ENCODE data around the genes GPR87 and P2RY1.

GRCh38 chr3:150770521-150771013 lies 7.6 kb upstream of the SIAH2 start:
- PRO-cap, result no peak
- RAMPAGE, long total RNA, 4 experiments, result no peak in any of the 4 experiments

DNA sequence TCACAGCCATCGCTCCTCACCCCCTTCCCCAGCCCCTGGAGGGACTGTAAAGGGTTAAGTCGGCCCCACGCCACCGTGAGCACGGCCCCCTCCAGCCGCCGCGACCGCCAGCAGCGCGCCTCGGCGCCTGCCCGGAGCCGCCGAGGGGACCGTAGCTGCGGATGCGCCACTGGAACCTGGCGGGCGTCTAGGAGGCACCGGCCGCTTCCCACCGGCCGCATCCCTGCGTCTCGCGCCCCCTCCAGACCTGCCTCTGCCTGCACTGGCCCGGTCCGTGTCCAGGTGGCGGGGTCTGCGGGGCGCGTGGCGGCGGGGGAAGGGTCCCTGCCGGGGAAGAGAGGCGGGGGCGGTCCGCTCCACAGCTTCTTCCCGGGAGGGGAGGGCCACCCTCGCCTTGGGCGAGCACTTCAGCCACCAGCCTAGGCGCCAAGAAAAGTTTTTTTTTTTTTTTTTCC lies 608 bp downstream of the MED12L start:
- PRO-cap, result no peak
- RAMPAGE, long total RNA, 4 experiments, result no peak in any of the 4 experiments

DNA sequence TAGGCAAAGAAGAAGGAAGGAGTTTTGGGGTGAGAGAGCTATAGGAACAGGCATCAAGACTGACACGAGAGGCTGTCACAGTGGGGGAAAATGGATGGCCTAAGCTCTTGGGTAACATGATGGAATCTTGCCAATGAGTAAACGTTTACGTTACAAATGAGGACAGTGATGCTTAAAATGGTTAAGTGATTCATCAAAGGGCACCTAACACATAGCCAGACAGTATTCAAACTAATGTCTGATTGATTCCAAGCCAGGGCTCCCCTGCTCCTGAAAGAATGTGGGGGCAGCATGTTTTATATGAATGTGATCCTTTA lies 23.2 kb upstream of the GPR171 start:
- PRO-cap, result no peak
- RAMPAGE, long total RNA, 4 experiments, result no peak in any of the 4 experiments

DNA sequence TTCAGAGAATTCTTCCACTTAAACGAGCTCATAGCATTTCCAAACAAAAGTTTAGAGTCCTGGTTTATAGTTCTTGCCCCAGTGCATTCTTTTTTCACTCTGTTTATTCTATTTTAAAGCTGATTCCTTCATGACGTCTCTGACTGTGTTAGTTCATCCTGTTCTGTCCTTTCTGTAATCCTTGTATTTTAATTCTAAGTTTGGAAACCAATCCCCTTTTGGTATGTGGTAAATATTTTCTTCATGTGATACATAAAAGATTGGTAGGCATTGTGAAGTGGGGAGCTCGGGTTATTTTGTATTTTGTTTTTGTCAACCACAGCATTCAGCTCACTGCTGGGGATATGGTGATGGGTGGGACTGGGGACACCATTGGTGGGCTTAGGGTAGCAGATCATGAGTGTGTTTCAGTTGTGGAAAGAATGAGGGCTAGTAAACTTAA lies 18.6 kb downstream of the P2RY14 start:
- PRO-cap, result bidirectional peak, plus-strand start at position 266 of the sequence, minus-strand start at position 88 of the sequence
- RAMPAGE, long total RNA, 4 experiments, result no peak in any of the 4 experiments

DNA sequence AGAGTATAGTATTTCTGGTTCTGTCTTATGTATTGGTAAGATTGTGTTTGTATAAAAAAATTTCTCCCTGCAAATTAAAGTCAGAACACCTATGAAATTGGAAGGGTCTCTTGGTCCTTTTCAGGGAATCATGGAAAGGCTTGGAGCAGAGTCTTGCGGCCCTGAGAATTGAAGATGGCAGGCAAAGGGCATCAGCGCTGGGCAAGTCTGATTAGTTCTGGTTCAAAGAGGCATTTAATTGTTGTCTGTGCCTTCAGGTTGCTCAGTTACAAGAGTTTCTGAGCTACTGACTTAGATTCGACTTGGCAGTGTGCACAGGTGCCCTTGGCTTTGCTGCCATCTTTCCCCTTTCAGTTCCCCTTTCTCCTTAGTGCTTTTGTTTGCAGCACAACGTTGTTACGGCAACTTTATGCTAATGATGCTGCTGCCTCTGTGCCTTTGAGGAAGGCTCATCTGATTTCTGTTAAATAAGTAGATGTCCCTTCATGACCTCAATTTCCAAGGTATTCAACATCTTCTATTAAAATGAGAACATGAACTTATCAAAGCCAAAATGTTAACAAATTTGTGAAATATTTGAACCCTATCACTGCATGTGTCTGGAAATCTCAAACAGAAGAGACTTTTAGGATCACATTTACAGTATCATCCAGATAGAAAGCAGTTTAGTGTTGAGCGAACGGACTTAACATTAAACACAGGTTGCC lies 12.4 kb downstream of the P2RY14 start:
- PRO-cap, result no peak
- RAMPAGE, long total RNA, 4 experiments, result no peak in any of the 4 experiments

DNA sequence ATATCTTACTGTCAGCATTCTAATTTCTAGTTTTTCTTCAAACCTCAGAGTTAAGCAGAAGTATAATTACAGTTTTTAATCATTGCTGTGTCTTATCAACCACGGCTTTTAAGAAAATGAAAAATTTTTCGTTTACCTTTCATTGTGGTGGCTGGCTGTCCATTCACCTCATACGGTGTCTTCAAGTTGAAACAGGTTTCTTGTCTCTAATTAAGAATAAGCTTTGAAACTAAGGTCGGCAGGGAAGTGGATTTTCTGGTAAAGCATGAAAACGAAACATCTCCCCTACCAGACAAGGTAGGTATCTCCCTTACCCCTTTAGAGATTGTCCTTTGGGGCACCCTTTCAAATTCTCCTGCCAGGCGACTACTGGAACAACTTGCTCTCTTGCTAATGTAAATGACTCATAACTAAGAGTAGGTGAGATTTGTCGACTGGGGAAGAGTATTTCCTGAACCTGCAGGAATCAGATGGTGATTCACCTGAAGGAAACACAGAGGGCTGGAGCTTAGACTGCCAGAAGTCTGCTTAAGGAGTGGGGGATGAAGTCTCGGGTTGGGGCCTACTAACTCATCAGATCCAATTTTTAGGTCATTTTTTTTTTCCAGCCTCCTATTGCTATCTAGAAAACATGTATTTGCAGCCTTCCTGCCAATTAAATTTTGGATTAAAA lies at the start of gene GPR87:
Gene GPR87, minus strand, starts transcription at position 371 of the 673 bp plus-strand sequence.
- PRO-cap, result bidirectional peak, plus-strand start at position 476 of the sequence, minus-strand start at position 368 of the sequence
- RAMPAGE, long total RNA, 4 experiments, result start-site peak on the plus strand in 1 of 4 experiments, centred at position 162 of the sequence, 6 reads per replicate; start-site peak on the minus strand in 4 of 4 experiments, centred at positions 191 to 364 of the sequence, 56 to 1,788 reads per replicate

GRCh38 chr3:151340535-151340943 lies 11.2 kb upstream of the P2RY13 start:
- PRO-cap, result no peak
- RAMPAGE, long total RNA, 4 experiments, result no peak in any of the 4 experiments

GRCh38 chr3:151901318-151901679 lies 27.9 kb downstream of the SUCNR1 start:
- PRO-cap, result no peak
- RAMPAGE, long total RNA, 4 experiments, result no peak in any of the 4 experiments

- PRO-cap, result no peak
- RAMPAGE, long total RNA, 4 experiments, result no peak in any of the 4 experiments
Measured at GRCh38 chr3:152159356-152159784, 109.4 kb upstream of the MBNL1 start.

GRCh38 chr3:152192034-152192523 lies 76.7 kb upstream of the MBNL1 start:
- PRO-cap, result unidirectional peak, minus-strand start at chr3:152192203
- RAMPAGE, long total RNA, 4 experiments, result no peak in any of the 4 experiments

- PRO-cap, result unidirectional peak, minus-strand start at chr3:152273067
- RAMPAGE, long total RNA, 4 experiments, result no peak in any of the 4 experiments
Measured at GRCh38 chr3:152272611-152273404, 4.1 kb downstream of the MBNL1 start.

DNA sequence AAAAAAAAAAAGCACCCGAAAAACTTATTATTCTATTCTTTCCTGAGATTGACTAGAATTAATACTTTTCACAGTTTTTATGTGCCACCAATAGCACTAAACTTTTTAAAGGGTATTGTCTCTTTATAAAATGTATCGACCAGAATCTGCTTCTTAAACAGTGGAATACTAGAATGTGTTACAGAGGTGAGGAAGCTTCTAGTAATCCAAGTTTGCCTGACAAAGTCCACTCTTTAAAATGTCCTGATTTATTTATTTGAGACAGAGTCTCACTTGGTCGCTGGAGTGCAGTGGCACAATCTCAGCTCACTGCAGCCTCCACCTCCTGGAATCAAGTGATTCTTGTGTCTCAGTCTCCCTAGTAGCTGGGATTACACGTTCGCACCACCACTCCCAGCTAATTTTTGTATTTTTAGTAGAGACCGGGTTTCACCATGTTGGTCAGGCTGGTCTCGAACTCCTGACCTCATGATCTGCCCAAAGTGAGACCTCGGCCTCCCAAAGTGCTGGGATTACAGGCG lies 87.6 kb downstream of the MBNL1 start:
- PRO-cap, result no peak
- RAMPAGE, long total RNA, 4 experiments, result no peak in any of the 4 experiments

DNA sequence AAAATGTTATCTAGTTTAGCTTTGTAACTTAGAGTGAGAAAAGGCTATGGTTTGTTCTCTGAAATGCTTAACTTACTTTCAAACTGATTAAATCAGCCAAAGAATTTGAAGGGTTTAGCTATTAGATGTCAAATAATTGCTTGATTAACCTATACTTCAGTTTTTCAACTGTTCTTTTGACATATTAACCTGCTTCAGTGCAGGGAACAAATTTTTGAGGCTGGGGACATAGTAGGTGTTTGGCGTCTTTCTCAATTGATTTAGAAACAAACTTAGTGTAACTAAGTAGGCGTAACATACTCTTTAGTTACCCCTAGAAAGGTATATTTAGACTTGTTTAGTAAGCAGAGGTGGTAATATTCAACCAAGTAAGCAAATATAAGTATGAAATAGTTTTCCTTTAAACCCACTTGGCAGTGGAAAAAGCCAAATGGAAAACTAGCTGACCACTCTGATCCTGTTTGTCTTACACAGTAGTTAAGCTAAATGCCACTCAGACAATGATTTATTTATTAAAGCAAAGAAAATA lies 113.1 kb downstream of the MBNL1 start:
- PRO-cap, result no peak
- RAMPAGE, long total RNA, 4 experiments, result no peak in any of the 4 experiments

- PRO-cap, result no peak
- RAMPAGE, long total RNA, 4 experiments, result no peak in any of the 4 experiments
Measured at GRCh38 chr3:152471889-152472542, 203.3 kb downstream of the MBNL1 start.

DNA sequence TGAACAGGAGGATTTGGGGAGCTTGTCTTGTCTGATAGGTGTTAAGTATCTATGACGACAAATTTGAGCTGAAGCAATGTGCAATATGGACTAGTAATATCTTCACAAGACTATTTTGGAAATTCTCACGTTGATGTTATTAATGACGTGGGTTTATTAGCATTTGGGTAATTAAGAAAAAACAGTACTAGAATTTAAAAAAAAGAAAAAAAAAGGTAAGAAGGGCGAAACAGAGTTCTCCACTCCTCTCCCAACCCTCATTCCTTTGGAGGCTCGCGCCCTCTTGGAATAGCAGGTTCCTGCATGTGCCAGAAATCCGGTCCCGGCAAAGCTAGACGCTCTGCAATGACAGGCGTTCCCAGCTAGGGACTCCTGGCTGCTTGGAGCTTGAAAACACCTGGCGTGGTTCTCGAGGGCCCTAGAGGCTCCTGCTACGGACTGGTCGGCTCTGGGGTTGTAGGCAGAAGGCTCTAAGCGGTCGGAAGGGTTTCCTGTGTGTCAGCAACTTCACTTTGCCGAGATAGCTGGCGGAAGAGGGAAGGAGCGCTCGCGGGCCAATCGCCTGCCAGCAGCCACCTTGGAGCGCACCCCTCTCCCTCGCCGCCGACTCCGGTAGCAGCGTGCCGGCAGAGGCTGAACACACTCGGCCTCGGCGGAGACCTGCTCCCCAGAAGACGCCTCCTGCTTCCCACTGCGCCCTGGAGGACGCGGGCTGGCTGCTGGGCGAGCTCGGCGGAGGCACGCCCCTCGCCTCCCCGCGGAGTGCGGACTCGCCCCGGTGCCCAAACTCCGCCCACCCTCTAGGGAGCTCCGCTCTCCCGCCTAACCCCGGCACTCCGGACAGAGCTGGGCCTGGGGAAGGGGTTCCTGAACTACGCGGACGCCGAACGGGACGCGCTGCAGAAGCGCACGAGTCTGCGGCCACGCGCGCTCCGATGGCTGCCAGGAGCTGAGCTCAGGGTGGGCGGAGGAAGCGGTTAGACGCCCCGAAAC lies at the start of gene P2RY1:
Gene P2RY1, plus strand, starts transcription at position 834 of the 993 bp plus-strand sequence.
- PRO-cap, result bidirectional peak, plus-strand start at position 413 of the sequence, minus-strand start at position 440 of the sequence; bidirectional peak, plus-strand start at position 834 of the sequence, minus-strand start at position 714 of the sequence
- RAMPAGE, long total RNA, 4 experiments, result start-site peak on the plus strand in 2 of 4 experiments, centred at positions 615 to 843 of the sequence, 29 to 195 reads per replicate

DNA sequence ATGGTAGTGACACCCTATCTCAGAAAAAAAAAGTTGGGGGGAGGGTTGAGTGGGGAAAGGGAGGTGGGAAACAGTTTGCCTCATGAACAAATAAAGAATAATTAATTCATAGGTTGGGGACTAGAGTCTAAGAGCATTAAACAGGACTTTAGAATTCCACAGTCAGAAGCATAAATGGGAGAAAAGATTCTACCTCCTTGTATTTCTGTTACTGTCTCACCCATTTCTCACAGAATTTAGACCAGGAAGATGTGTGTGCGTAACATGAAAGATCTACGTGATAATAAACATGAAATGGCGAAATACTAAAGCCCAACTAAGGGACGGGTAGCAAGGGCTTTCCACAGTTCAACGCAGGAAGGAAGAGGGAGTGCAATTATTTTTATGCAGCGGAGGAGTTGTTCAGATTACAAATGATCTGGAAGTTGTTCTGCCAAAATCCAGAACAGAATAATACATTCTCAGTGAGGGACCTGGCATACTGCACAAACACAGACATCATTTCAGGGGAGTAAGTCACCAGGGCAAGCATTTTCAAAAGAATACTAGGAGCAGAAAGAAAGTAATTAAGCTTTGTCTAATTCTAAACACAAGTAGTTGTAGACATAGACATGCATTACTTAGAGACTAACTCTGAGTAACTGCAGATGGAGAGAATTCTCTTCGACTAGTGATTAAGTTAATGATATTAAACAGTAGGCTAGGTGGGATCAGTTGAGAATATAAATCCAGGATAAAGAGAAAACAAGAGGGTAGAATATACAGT lies 133.7 kb upstream of the RAP2B start:
- PRO-cap, result bidirectional peak, plus-strand start at position 346 of the sequence, minus-strand start at position 238 of the sequence
- RAMPAGE, long total RNA, 4 experiments, result no peak in any of the 4 experiments

DNA sequence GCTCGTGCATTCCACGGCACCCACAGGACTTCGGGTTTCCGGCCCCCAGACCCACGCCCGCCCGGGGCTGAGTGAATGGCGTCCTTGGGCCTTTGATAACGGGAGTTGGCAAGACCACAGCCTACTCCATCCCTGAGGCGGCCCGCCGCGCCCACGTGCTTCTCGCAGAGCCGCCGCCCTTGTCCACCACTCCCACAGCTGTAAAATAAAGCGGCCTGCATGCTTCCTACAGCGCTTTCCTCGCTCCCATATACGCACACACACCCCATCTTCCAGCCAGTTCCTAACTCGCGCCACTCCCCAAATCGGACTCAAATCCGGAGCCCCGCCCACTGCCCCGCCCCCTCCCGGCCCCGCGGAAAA lies 284 bp upstream of the RAP2B start:
- PRO-cap, result bidirectional peak, plus-strand start outside the sequence, minus-strand start at position 313 of the sequence
- RAMPAGE, long total RNA, 4 experiments, result no peak in any of the 4 experiments

- PRO-cap, result no peak
- RAMPAGE, long total RNA, 4 experiments, result no peak in any of the 4 experiments
Measured at GRCh38 chr3:153247382-153247592, 85.3 kb downstream of the RAP2B start.

GRCh38 chr3:153553123-153553850 lies 391.3 kb downstream of the RAP2B start:
- PRO-cap, result no peak
- RAMPAGE, long total RNA, 4 experiments, result no peak in any of the 4 experiments

GRCh38 chr3:154888978-154889859 lies 190.9 kb upstream of the MME start:
- PRO-cap, result no peak
- RAMPAGE, long total RNA, 4 experiments, result no peak in any of the 4 experiments

All from esophagus squamous epithelium (tissue), 4 donors.